Left common carotid artery plus branches (tissue), 1 donor: Measurements from ENCODE around the genes H3C6 and H2BC12.

DNA sequence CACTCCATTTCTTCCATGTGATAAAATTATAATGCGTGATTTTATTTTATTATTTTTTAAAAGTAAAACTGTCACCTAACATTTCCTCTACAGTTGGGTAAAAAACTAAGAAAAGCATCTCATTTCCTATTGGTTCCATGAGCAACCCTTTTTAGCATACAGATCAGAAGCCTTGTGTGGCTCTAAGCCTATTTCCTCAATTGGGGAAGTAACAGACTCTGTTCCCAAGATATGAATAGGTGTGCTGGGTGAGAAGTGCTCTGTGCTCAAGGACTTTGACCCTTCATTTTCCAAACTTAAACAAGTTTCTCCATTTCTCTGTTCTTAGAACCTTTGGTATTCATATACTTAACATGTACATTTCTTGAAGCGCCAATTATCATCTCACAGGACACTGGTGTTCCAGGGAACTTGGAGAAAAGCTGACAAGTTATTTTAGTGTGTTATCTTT, 24.1 kb downstream of the CARMIL1 start:
- PRO-cap = no peak

GRCh38 chr6:25661117-25661627, 9.2 kb downstream of the SCGN start:
- PRO-cap = no peak

GRCh38 chr6:25755342-25755917, 888 bp downstream of the SLC17A4 start:
- PRO-cap = no peak

GRCh38 chr6:25781881-25782445, 27.4 kb downstream of the SLC17A4 start:
- PRO-cap = no peak

- PRO-cap = no peak
Measured at GRCh38 chr6:26030908-26031145, 1.1 kb downstream of the H3C2 start.

GRCh38 chr6:26046104-26046555, 946 bp downstream of the H3C3 start:
- PRO-cap = no peak

GRCh38 chr6:26089303-26089580, 2.0 kb downstream of the HFE start:
- PRO-cap = no peak

- PRO-cap = no peak
Measured at GRCh38 chr6:26122766-26122889, 1.1 kb downstream of the H2BC4 start.

GRCh38 chr6:26131619-26132718, 8.0 kb downstream of the H2AC6 start:
- PRO-cap = no peak

GRCh38 chr6:26166981-26167619, 9.2 kb downstream of the H2BC5 start:
- PRO-cap = no peak

DNA sequence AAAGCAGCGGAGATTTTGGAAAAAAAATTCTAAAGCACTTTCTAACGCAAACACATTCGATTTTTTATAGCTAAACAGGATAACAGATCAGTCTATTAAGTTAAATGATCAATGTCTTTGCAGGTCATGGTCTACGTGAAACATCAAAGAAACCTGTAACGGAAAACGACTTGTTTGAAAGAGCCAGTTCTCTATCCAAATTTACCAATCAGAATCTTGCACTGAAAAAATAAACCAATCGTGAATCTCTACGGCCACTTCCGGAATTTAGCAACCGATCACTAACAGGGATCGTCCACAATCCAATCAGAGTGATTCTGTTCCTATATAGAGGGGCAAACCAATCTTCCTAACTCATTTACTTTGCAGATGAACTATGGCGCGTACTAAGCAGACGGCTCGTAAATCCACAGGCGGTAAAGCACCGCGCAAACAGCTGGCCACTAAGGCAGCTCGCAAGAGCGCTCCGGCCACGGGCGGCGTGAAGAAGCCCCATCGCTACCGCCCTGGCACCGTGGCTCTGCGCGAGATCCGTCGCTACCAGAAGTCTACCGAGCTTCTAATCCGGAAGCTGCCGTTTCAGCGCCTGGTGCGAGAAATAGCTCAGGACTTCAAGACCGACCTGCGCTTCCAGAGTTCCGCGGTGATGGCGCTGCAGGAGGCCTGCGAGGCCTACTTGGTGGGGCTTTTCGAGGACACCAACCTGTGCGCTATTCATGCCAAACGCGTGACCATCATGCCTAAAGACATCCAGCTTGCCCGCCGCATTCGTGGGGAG, at the start of gene H3C6:
Gene H3C6, plus strand, starts transcription at position 357 of the 778 bp plus-strand sequence.
- PRO-cap = no peak

GRCh38 chr6:26232439-26232968, 2.3 kb downstream of the H1-3 start:
- PRO-cap = no peak

DNA sequence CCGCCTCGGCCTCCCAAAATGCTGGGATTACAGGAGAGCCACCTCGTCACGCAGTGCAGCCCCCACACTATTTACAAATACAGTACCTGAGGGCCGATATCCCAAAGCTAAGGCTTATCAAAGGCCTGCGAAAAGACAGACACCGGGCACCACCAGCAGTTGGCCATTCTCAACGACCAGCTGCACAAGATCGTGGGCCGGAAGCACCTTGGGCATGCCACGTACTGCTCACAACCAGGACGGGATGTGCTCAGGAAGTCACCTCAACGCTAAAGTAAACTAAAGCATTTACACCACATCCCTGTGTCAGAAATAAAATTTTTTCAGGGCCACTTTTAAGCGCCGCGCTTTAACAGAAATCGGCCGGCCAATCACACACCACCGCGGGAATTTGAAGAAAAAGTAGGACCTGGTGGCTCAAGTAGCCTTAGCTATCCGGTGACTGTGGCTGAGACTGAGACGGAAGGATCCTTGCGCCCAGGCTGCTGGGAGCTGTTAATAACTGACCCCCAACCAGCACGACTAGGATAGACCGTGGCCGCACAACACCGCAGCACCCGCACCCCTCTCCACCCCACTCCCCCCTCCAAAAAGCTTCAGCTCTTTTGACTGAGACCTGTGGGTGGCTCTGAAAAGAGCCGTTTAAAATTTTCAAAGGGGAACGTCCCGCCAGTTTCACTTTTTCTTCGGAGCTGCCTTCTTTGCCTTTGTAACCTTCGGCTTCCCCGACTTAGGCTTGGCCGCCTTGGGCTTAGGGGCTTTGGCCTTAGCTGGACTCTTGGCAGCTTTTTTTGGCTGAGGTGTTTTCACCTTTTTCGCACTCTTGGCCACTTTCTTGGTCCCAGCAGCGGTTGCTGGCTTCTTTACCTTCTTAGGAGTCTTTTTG, 951 bp downstream of the H1-3 start:
- PRO-cap = no peak

GRCh38 chr6:26595592-26596421, 946 bp upstream of the ABT1 start:
- PRO-cap = no peak

- PRO-cap = no peak
Measured at GRCh38 chr6:26730465-26730715, 70.8 kb upstream of the ZNF322 start.

- PRO-cap = bidirectional peak, plus-strand start at chr6:27147106, minus-strand start at chr6:27146852
Measured at GRCh38 chr6:27146517-27146941, at the start of gene H2BC12. Gene H2BC12, minus strand, starts transcription at chr6:27146855.

DNA sequence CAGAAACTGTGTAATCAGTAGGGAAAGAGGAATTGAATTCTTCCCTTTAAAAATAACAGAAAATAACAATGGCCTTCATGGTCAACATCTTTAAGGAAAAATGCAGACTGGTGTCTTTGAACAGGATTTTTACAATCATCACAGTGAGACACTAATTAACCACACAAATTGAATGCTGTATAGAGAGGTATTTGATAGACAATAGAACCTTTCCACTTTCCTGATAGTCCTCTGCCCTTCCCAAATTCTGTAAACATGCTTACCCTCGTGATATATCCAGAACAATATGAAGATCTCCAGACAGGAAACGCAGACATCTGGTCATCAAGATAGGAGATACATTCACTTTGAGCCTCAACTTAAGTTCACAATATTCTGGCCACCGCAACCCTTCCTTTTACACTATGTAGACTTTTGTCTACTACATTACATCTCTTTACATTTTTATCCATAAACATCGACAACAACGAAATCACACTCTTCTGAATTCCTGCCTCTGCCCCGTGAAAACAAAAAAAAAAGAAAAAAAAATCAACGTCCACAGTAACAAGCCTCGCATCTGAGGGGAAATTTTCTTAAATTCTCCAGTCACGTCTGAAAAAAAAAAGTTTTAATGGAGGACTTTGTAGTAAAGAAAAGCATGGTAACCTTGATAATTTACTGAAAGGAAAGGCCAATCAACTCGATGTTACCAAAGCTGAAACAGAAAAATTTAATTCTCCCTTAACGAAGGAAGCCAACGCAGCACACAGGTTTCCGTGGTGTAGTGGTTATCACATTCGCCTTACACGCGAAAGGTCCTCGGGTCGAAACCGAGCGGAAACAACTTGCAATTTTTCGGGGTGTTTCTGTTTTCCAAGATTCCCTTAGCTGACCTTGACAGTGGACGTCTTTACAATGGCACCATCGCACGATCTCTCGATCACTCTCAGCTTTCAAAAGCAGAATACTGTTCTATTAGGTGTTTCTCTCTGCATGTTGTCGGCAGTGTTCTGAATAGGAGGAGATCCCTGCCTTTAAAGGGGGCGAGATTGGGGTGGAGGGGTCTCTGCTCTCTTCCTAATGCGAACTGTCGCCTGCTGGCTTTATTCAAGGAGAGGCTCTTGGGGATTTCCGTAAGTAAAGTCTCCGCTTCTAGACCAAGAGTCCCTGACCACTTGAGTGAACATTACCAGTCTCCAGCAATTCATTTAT, 21.8 kb downstream of the POM121L2 start:
- PRO-cap = no peak

DNA sequence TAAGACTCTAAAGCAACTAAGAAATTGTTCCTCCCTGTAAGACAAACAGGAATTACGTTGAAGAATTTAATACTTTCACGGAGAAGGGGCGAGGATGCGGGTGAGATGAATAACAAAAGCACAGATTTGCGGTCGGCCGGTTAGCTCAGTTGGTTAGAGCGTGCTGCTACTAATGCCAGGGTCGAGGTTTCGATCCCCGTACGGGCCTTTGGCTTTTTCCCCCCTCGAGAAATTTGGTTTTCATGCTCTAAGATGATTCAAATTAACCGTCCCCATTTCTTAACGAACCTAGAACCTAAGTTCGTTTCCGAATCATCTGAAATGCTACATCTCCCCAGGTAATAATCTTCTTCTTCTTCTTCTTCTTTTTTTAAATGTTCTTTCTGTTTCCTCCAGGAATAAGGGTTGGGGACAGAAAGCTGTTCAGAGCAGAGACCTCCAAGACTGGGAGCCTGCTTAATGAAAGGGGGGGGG, 18.3 kb downstream of the POM121L2 start:
- PRO-cap = no peak

DNA sequence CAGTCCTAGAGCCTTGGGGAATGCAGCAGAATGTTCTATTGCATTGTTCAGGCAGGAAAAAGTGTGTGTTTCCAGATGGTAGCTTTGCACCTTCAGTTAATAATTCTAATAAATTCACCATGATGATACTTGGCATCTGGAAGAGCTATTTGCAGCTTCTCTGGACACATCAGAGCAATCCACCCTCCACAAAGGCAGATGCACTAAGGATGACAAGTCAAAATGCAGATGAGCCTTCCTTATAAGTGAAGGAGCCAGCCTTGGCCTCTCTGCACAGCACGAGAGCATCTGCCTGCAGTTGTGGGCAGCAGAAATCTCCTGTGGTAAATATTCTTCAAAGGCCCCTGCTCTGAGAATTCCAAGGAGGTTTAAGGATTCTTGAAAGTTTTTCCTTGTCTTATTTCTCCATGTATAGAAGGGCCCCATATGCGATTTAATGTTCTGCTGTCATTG, 6.9 kb upstream of the POM121L2 start:
- PRO-cap = no peak

- PRO-cap = no peak
Measured at GRCh38 chr6:27332603-27333178, 20.6 kb upstream of the POM121L2 start.